ENCODE measurements around the genes DLX6, TAC1, CPSF4, TMEM225B and CYP3A7.

GRCh38 chr7:97005123-97005846, at the start of gene DLX6:
TSS of gene DLX6 (plus strand) at chr7:97005553.
- PRO-cap: no peak
- RAMPAGE, long total RNA, 4 experiments: no peak in any of the 4 experiments

DNA sequence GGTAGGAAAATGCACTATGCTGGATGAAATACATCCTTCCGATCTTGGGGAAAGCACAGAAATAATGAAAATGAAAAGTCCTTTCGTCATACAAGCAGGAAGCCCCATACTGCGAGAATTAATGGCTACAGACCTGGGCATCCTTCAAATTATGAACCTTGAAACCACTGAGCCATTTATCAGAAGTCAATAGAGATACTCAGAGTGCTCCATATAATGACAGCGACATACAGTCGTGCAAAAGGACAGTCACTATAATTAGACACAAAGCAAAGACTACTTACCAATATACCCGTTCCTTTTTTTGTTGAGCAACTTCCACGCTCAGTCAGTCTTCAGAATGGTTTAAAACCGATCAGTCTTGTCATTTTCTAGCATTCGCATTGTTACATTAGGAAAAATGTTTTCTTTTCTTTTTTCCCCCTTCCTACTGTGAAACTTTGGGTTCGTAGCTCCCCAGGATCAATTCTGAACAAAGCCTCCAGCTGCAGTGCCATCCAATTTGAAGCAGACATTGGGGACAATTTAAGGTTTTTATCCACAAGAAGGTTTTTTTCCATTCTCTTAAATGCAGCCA, 6.3 kb downstream of the DLX6 start:
- PRO-cap: no peak
- RAMPAGE, long total RNA, 4 experiments: no peak in any of the 4 experiments

DNA sequence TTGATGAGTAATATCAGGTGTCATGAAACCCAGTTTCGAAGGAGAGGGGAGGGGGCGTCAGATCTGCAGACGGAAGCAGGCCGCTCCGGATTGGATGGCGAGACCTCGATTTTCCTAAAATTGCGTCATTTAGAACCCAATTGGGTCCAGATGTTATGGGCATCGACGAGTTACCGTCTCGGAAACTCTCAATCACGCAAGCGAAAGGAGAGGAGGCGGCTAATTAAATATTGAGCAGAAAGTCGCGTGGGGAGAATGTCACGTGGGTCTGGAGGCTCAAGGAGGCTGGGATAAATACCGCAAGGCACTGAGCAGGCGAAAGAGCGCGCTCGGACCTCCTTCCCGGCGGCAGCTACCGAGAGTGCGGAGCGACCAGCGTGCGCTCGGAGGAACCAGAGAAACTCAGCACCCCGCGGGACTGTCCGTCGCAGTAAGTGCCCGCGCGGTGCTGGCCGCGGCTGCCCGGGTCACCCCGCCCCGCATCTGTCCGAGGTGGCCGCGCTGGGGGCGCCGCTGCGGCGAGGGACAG, at the start of gene TAC1:
Gene TAC1 (plus strand): TSS at position 321 of the 529 bp plus-strand sequence.
- PRO-cap: no peak
- RAMPAGE, long total RNA, 4 experiments: start-site peak on the plus strand in 2 of 4 experiments, centred at positions 319 to 320 of the sequence, 34 to 60 reads per replicate

DNA sequence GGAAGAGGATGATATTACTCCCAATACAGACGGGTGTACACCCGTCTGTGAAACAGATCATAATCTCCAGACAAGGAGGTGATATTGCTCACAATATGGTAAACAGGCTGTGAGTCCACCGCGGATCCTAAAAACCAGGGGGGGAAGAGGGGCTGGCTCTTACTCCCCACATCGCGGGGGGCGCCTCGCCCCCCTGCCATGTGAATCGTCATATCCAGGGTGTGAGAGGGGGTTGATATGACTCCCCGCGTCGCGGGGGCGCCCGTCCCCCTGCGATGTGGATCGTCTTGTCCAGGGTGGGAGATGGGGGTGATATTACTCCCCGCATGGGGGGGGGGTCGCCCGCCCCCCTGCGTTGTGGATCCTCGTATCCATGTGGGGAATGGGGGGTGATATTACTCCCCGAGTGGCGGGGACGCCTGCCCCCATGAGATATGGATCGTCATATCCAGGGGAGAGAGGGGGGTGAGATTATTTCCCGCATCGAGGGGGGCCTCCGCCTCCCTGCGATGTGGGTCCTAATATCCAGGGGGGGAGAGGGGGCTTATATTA, 30.9 kb downstream of the OCM2 start:
- PRO-cap: no peak
- RAMPAGE, long total RNA, 4 experiments: no peak in any of the 4 experiments

DNA sequence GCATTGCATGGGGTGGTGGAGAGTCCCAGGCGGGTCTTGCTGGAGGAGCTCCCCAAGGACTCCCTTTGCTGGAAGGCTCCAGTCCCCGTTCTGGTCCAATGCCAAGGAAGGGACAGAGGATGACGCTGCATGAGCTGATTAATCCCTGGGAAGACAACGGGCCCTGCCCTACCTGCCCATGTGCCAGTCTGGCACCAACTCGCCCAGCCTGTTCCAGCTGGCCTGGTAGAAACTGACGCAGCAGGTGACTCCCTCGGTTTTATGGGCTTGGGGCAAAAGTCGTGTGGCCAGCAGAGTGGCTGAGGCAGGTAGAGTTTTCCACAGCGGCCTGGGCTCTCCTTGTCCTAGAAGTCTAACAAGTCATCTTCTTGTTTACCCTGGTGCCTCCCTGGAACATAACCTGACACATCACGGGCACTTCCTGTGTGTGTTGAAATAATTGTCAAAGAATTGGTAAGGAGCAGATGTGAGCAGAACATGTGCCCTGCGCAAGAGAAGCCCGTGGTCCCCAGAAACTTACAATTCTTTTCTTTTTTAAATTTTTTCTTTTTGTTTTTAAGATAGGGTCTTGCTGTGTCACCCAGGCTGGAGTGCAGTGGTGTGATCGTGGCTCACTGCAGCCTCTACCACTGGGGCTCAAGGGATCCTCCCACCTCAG, 20.3 kb upstream of the LMTK2 start:
- PRO-cap: no peak
- RAMPAGE, long total RNA, 4 experiments: no peak in any of the 4 experiments

DNA sequence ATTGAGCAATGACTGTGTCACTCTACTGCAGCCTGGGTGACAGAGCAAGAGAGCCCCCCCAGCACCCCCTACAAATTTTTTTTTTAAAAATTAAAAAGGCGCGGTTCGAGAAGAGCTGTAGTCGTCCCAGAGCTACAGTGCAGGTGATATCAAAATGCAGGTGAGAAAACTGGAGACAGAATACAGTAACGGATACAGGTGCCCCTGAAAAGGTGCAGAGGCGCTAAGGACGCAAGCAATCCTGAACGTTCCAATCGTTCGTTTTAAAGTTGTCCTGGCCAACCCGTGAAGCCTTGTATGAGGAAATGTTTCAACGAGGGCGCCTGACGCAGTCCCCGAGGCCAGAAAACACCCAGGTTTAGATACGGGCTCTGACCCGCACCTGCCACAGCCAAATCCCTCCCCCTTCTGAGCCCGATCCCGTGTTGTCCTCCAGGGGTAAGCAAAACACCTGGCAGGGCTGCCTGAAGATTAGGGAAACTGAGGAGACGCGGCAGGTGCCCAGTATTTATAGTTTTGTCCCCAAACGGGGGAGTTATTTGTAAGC, 860 bp upstream of the BRI3 start:
- PRO-cap: no peak
- RAMPAGE, long total RNA, 4 experiments: no peak in any of the 4 experiments

- PRO-cap: no peak
- RAMPAGE, long total RNA, 4 experiments: no peak in any of the 4 experiments
Observed at GRCh38 chr7:99030906-99031918, 112.7 kb downstream of the SMURF1 start.

DNA sequence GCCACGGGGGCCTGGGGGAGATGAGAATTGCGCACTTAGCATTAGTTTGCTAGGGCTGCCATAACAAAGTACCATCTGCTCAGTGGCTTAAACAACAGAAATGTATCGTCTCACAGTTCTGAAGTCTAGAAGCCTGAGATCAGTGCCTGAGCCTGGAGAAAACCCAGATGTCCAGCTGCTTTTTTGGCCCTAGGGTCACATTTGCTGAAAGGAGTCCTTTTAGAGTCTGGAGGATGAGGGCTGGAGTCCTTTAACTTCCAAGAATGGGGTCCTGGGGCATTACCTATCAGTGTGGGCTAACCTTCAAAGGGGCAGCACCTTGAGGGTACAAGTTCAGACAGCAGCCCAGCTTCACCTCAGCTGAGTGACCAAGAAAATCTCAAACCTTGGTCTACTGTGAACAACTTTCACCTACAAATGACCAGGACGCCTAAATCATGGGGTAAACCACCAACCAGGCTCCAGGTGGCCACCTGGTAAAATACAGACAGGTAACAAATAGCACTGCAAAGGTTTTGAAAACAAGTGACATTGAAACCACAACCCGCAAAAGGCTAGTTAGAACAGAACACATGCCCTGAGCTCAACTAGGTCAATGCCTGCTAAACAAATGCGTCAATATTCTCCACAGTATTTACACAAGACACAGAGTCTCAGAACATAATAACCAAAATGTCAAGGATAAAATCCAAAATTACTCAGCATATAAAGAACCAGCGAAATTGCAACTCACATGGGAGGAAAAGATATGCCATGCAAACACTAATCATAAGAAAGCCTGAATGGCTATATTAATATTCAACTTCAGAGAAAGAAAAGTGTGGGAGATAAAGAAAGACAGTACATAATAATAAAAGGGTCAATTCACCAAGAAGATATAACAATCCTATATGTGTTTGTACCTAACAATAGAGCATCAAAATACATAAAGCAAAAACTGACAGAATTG, 47.9 kb downstream of the SMURF1 start:
- PRO-cap: no peak
- RAMPAGE, long total RNA, 4 experiments: no peak in any of the 4 experiments

DNA sequence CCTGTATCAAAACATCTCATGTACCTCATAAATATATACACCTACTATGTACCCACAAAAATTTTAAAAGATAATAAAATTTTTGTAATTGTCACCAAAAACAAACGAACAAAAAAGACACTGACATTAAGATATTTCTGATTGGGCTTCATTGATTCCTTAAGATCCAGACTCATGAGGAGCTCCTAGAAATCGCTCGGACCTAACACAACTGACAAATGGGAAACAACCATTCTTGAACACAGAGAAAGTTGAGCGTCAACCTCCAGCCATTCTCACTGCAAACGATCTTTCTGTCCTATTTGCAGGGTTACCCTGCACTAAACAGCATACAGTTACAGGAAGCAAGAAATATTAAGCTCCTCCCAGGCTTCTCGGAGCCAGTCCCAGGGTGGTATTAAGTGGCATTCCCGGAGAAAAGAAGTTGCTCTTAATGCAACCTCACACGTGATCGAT, 36.5 kb downstream of the SMURF1 start:
- PRO-cap: no peak
- RAMPAGE, long total RNA, 4 experiments: no peak in any of the 4 experiments

DNA sequence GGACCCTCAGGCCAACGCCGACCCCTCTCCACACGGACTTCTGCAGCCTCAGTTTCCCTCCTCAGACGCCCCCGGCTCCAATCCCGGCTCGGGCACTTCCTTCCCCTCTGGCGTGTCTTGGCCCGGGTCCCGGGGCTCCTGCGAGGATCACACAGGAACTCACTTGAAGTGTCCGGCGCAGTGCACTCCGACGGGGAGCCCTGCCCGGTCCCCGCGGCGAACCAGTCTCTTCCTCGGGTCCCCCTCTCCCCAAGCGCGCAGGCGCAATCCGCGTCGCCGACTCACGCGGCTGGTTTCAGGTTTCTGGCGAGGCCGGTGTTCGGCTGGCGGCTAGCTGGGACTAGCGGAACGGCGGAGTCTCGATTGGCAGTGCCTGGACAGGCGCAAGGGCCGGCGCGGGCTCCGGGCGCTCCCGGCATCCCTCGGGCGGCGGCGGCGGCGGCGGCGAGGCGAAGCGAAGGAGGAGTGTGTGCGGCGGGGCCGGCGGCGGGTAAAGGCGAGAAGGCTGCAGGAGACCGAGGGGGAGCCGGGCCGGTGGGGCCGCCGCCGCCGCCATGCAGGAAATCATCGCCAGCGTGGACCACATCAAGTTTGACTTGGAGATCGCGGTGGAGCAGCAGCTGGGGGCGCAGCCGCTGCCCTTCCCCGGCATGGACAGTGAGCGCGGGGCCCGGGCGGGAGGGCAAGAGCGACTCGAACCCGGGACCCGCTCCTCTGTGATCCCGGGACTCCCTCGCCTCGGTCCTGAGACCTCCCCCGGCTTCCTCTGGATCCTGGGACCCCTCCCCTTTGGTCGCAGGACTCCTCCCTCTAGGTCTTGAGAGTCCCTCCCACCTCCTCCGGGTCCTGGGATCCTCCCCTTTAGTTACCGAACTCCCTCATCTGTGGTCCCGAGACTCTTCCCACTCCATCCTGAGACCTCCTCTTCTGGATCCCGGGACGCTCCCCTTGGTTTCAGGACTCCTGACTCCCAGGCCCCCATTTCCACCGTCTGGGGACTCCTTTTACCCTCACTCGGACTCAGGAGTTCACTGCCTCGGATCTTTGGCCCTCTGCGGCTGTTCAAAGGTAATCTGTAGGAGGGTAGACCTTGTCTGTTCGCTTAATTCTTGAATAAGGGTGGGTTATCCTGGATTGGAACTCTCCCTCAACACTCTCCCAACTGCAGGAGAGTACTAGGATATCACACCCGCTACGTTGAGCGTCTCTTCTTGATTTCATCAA, at the start of gene CPSF4:
Gene CPSF4 (plus strand): TSS at position 415 of the 1,224 bp plus-strand sequence.
- PRO-cap: no peak
- RAMPAGE, long total RNA, 4 experiments: start-site peak on the plus strand in 2 of 4 experiments, centred at positions 430 to 434 of the sequence, 20 to 53 reads per replicate

- PRO-cap: no peak
- RAMPAGE, long total RNA, 4 experiments: no peak in any of the 4 experiments
Observed at GRCh38 chr7:99501092-99501590, 1.1 kb upstream of the ZNF394 start.

DNA sequence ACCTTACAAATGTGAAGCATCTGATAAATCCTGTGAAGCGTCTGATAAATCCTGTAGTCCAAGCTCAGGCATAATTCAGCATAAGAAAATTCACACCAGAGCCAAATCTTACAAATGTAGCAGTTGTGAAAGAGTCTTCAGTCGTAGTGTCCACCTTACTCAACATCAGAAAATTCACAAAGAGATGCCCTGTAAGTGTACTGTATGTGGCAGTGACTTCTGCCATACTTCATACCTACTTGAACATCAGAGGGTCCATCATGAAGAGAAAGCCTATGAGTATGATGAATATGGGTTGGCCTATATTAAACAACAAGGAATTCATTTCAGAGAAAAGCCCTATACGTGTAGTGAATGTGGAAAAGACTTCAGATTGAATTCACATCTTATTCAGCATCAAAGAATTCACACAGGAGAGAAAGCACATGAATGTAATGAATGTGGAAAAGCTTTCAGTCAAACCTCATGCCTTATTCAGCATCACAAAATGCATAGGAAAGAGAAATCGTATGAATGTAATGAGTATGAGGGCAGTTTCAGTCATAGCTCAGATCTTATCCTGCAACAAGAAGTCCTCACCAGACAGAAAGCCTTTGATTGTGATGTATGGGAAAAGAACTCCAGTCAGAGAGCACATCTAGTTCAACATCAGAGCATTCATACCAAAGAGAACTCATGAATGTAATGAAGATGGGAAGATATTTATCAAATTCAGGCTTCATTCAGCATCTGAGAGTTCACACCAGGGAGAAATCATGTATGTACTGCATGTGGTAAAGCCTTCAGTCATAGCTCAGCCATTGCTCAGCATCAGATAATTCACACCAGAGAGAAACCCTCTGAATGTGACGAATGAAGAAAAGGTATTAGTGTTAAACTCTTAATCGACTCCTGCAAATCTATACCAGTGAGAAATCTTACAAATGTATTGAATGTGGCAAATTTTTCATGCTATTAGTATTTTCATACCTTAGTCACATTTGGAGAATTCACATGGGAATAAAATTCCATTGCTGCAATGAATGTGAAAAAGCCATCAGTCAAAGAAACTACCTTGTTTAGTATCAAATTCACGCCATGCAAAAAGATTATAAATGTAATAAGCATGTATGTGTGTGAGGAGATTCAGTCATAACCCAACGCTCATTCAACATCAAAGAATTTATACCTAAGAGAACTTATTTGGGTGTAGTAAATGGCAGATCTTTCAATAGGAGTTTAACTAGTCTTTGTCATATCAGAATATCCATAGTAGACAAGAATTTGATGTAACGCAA, 14.9 kb downstream of the ZNF655 start:
- PRO-cap: no peak
- RAMPAGE, long total RNA, 4 experiments: no peak in any of the 4 experiments

- PRO-cap: no peak
- RAMPAGE, long total RNA, 4 experiments: no peak in any of the 4 experiments
Observed at GRCh38 chr7:99597944-99598520, at the start of gene TMEM225B. TSS of gene TMEM225B (plus strand) at chr7:99598267.

DNA sequence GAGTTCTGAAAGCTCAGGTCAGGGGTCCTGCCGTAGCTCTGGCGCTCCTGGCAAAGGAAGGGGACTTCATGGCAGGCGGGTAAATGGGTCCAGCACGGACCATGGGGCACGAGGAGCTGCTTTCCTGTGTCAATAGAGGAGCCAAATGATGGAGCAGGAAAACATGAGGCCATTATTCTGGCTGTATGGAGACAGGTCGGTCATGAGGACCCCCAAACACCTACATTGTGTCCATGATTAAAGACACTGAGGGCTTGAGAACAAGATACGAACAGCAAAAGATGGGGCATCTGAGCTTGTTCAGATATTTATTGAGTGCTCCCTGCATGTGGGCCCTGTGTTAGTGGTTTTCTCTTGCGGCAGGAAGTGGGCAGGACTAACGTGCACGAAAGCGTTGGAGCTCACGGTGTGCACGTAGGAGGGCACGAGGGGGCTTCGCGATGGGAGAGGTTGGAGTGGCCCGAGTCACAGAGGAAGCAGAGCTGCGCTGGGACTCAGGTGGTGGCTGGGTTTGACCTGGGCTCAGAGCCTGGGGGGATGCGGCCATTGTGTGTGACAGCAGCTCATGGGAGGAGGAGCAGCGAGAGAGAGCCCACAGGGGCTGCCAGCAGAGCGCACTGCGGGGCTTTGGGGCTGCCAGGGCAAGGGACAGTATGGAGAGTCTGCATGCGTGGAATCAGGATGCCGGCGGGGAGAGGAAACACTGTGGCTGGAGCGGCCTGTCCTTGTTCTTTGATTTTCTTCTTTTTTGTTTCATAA, 7.6 kb downstream of the ZSCAN25 start:
- PRO-cap: no peak
- RAMPAGE, long total RNA, 4 experiments: no peak in any of the 4 experiments

DNA sequence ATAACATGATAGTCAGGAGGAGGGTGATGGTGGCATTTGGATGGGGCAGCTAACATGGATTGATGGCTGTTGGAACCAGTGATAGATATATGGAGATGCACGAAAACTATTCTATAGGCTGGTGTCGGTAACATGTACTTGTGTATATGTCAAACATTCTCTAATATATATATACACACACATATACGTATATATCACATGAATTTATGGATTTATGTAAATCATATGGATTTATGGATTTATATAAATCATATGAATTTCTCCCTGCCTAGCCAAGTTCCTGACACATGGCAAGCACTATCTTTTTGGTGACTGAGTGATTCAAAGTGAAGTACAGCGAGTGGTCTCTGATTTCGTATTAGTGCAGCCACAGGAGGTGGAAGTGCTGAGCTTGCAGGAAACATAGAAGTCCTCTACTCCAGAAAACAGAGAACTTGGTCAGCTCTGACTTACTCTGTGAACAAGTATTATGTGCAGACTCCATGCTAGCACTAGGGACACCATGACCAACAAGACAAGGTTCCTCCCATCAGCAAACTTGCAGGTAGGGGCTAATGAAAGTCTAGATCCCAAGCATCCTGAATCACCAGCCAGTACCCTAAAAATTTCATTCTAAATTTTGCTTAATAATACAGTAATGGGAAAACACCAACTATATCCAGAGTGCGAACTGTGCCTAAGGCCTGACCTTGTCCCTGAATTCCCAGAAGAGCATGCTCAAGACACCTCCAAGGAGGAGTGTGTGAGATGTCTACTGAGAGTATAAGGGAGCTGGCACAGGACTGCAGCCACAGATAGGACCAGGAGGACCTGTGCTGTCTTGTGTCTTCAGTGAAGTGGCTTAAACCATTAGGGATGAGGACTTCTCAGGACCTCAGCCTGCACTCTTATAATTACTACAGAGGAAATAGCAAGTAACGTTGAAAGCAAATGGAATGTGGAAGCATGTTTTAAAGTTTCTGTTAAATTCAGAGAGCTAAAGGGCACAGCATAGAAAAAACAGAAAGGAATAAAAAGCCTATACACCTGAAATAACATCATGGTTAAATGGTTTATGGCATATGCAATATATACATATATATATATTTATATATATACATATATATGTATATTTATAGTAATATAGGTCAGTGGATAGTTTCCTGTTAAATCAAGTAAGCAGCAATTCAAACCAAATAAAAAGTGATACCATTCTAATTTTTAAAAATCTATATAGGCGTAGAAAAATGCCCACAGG, 28.3 kb downstream of the CYP3A5 start:
- PRO-cap: no peak
- RAMPAGE, long total RNA, 4 experiments: no peak in any of the 4 experiments

- PRO-cap: no peak
- RAMPAGE, long total RNA, 4 experiments: no peak in any of the 4 experiments
Observed at GRCh38 chr7:99653567-99654217, 26.1 kb downstream of the CYP3A5 start.

- PRO-cap: no peak
- RAMPAGE, long total RNA, 4 experiments: no peak in any of the 4 experiments
Observed at GRCh38 chr7:99658419-99659324, 21.1 kb downstream of the CYP3A5 start.

- PRO-cap: no peak
- RAMPAGE, long total RNA, 4 experiments: no peak in any of the 4 experiments
Observed at GRCh38 chr7:99666684-99667197, 13.1 kb downstream of the CYP3A5 start.

- PRO-cap: no peak
- RAMPAGE, long total RNA, 4 experiments: no peak in any of the 4 experiments
Observed at GRCh38 chr7:99677494-99678218, 2.1 kb downstream of the CYP3A5 start.

- PRO-cap: no peak
- RAMPAGE, long total RNA, 4 experiments: start-site peak on the minus strand in 1 of 4 experiments, at chr7:99735193-99735197 at its widest, 64 reads per replicate
Observed at GRCh38 chr7:99735016-99735466, at the start of gene CYP3A7. TSS of gene CYP3A7 (minus strand) at chr7:99735196.

All from omental fat pad (tissue), 4 donors.